Temporal lobe (tissue), 2 donors: Measurements from ENCODE around the gene ATXN3.

DNA sequence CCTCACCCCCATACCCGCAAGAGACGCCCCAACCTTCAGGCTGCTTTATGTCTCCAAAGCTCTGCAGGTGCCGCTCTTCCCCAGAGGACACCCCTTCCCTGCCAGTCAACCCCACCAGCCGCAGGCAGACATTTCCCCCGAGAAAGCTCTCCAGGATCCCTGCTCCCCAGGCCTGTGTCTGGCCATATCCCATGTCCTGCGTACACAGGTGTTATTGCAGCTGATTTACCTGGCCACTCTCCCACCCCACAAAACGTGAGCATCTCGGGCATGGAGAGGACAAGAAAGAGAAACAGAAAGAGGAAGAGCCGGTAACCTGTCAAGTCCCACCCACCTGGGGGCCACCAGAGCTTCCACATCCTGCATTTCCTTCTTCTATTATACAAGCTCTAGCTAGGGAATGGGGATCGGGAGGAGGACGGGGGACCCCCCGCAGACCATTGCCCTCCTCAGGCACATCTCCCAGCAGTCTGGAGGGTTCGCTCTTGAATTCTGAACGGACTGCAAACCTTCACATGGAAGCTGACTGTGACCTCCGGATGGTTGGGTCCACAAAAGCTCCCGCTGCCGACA, 17.6 kb downstream of the CCDC88C start:
- RAMPAGE, long total RNA, result no peak

GRCh38 chr14:91416634-91417176, 915 bp downstream of the CCDC88C start:
- RAMPAGE, long total RNA, result no peak

- RAMPAGE, long total RNA, result no peak
These were observed 1.2 kb upstream of the CCDC88C start for GRCh38 chr14:91418434-91419515.

GRCh38 chr14:91509484-91509784, 676 bp downstream of the PPP4R3A start:
- RAMPAGE, long total RNA, result no peak

DNA sequence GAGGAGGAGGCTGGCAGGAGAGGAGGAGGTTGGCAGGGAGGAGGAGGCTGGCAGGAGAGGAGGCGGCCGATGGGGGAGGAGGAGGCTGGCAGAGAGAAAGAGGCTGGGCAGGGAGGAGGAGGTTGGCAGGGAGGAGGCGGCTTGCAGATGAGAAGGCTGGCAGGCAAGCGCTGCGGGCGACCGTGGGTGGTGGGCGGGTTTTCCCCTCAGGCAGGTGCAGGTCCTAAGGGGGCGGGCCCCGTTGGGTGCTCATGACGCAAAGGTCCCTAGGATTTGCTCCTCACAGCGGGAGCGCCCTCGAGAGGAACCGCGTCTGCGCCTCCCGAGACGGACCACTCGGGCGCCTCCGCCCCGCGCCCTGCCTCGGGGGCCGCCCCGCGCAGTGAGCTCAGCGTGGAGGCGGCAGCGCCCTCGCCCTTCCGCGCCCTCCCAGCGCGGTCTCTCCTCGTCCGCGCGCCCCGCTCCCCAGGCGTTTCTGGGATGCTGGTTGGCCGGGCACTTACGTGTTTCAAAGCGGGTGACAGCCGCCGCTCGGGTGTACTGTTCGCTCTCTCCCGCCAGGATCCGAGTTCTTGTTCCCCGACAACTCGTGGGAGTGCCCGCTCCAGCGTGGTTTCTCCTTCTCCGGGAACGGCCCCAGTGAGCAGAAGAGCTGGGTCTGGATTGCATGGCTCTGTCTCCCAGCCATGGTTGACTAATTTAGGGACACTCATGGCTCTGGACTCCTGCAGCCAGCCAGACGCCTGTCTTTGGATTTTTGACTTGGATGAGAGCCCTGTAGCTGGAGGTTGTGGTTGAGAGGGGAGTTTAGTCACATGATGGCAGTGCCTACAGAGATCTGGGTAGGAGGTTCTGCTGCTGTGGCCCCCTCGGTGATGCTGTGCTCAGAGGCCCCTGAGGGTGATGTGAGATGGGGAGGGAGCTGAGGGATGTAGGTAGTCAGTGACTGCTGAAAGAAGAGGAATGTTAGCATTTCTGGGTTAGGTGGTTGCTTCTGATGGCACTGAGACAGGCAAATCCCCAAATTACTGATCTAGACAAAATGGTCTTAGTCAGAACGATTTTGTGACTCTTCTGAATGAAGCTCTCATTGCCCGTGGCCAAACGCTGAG, 64.1 kb upstream of the PPP4R3A start:
- RAMPAGE, long total RNA, result no peak

- RAMPAGE, long total RNA, result no peak
These were observed 42.6 kb upstream of the CATSPERB start for GRCh38 chr14:91774248-91775075.

DNA sequence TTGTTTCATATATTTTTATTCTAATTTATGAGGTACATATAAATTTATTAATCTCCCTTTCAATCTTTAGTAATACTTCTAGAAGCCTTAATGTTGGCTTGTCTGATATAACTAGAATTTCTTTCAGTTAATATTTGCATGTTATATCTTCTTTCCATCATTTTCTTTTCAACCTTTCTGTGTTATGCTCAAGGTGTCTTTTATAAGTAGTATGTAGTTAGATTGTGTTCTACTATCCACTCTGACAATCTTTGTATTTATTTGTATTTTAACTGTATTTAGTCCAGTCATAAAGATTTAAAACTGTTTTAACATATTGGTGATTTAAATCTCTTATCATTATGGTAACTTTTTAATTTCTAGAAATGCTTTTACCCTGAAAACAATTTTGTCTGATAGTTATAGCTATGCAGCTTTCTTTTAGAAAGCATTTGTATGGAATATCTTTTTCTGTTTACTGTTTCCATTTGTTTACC, 40.8 kb downstream of the TC2N start:
- RAMPAGE, long total RNA, result no peak

- RAMPAGE, long total RNA, result no peak
These were observed 36.5 kb downstream of the TC2N start for GRCh38 chr14:91830694-91831321.

DNA sequence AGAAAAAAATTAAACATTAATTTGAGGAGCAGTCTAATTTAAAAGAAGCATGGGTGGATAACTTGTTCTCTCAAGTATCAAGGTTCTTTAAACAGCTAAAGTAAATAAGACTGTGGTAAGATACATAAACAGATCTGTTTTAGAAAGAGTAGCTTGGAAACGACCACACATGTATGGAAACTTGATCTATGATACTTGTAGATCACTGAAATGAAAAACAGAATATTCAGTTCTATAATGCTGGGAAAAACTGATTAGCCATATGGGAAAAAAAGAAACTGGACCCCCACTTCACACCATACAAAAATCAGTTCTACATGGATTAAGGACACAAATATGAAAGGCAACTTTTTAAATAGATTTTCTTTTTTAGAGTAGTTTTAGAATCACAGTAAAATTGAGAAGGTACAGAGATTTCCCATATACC, 35.9 kb downstream of the TC2N start:
- RAMPAGE, long total RNA, result no peak

DNA sequence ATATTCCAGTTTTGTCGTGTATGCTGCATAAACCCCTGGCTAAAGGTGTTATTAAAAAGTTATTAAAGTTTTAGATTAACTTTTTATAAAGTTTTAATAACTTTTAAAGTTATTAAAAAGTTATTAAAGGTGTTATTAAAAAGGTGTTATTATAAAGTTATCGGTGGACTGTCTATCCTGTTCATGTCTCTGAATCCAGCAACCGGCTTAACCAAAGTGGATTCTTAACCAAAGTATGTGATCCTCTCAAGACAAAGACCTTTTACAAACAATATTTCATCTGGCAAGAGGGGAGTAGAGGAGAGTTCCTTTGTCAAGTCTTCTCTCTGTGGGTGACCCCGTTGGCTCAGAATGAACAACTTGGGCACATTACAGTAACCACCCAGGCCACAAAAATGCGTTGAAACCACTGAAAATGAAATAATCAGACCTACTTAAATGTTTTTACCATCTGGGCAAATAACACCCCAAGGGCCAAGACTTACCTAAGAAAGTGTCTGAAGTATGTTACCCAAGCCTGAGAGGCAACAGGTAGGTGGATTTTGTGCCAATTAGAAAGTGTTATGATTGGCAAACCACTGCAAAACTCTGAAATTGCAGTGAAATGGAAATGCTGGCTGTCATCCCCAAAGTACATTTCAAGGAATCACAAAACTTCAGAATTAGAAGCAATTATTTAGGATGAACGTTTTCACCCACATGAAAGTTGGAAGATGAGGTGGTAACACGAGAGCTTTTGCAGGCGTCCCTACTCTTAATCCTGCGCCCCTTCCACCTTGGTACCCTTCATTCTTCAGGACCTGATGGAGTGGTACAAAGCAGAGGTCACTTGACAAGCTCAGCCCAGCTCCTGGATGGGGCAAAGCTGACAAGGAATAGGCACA, 1.3 kb downstream of the TC2N start:
- RAMPAGE, long total RNA, result no peak

GRCh38 chr14:91871808-91872962, 4.8 kb upstream of the TC2N start:
- RAMPAGE, long total RNA, result no peak

GRCh38 chr14:92017469-92017823, 22.4 kb downstream of the TRIP11 start:
- RAMPAGE, long total RNA, result no peak

DNA sequence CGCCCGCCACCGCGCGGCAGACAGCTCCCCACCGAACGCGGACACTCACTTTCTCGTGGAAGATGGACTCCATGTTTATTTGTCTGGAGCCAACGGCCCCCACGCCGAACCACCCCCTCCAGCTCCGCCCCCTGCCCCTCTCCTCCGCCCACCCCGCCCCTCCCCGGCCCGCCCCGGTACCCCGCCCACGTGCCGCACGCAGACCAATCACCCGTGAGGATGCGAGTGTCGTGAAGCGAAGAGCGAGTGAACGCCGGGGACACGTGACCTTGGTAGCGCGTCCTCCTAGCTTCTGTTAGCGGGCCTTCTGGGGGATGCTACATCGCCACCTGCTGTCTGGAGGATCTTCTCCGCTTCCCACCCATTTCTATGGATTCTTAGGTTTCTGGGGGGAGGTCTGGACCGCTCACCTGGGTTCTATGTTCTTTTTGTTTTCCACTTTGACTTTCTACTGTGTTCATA, at the start of gene ATXN3:
Gene ATXN3 (minus strand): TSS at position 103 of the 462 bp plus-strand sequence.
- RAMPAGE, long total RNA, result no peak

GRCh38 chr14:92126735-92127551, 5.2 kb downstream of the CPSF2 start:
- RAMPAGE, long total RNA, result no peak

- RAMPAGE, long total RNA, result no peak
These were observed 35.8 kb upstream of the SLC24A4 start for GRCh38 chr14:92287107-92287526.

DNA sequence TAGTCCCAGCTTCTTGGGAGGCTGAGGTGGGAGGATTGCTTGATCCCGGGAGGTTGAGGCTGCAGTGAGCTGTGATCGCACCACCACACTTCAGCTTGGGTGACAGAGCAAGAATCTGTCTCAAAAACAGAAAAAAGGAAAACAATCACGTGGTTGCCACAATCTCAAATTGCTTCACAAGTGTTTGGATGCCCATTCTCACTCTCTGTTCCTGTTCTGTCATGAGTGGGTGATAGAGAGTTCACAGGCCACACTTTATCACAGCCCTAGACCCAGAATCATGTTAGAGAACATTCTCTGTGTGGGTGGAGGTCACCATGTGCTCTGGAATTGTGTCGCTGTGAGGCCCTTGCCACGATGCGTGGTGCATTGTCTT, 91.6 kb downstream of the SLC24A4 start:
- RAMPAGE, long total RNA, result no peak

DNA sequence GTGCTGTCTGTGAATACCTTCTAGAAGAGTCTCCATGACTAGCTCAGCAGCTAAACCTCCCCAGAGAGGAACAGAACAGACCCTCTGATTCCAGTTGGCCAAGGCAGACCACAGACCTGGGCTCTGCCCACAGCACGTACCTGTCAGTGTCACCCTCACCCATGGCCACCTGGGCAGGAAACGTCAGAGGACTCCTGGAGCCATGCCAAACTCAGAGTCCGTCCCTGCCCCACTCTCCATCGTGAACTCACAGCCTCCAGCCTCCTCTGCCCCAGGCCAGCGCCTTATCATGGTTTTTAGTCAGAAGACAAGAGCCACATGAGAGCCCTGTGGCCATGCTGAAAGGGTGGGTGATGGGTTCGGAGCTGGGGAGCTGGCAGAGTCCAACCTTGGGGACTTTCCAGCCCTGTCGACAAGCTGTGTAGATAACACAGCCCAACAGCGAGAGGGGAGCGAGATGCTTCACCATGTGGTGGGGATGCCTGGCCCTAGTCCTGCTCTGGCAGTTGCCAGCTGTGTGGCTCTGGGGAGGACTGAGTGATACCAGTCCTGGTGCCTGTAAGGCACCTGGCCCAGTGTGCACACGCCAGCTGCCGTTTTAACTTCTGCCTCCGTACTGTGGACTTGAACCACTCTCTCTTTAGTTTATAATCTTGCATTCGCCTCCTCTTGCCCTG, 55.0 kb downstream of the RIN3 start:
- RAMPAGE, long total RNA, result no peak

DNA sequence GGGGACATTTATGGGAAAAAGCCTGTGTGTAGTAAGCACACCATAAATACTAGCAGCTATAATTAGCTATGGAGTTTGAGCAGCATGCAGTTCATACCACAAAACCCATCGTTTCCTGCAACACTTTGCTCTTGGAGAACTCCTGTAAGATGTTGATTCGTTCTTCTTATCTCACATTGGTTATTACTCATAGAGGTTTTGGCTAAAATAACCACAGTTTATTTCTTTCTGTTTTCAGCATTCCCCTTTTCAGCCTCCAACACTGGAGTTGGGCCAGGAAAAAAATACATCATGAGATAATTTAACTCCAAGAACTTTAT, 72.6 kb downstream of the RIN3 start:
- RAMPAGE, long total RNA, result no peak

- RAMPAGE, long total RNA, result no peak
These were observed 95.7 kb downstream of the LGMN start for GRCh38 chr14:92652898-92653041.

- RAMPAGE, long total RNA, result no peak
These were observed 92.2 kb downstream of the LGMN start for GRCh38 chr14:92656158-92656710.